ENCODE measurements around a stretch of chr18.

- PRO-cap, 7 experiments: no peak in any of the 7 experiments
Measured at GRCh38 chr18:170271-170999, 12.1 kb downstream of the USP14 start.

DNA sequence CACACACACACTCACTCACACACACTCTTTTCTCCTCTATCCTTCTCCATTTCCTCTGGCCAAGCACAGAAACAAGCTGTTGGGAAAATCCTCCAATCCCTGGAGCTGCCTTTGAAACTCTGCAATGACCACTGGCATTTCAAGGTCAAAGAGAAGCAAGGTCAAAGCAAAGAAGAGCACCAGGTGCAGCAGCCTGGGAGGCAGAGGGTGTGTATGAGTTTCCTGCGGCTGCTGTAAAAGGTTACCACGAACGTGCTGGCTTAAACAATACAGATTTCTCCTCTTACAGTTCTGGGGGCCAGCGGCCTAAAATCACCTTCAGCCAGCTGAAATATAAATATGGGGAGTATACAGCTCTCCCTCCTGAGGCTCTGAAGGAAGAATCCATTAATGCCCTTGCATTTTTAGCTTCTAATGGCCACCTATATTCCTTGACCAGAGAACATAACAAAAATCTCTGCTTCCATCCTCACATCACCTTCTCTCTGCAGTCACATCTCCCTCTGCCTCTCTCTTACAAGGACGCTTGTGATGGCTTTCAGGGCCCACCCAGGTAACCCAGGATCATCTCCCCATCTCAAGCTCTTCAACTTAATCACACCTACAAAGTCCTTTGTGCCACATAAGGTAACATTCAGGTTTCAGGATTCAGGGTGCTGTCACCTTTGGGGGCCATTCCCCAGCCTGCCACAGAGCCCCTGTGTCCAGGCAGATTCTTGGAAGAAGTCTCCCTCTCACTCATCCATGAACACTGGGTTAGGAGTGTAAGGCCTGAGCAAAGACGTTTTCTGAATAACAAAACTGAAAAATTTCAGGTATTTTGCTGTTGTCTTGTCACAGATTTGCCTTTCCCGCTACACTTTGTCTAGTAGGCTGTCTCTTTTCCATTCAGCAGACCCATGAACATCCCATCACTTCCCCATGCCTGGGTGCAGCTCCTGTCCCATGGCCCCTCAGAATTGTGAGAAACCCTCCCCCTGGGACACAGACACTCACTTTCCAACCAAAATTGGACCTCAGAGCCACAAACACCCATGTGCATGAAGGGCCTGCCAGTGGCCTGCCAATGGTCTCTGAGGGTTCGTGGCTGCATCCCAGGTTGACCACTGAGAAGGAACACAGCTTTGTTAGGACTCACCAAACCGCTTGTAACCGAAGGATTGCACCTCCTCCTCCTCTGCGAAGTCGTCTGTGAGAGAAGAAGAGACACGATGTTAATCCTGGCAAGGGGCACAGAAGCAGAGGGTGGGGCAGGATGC is 20.5 kb downstream of the COLEC12 start:
- PRO-cap, 7 experiments: no peak in any of the 7 experiments

DNA sequence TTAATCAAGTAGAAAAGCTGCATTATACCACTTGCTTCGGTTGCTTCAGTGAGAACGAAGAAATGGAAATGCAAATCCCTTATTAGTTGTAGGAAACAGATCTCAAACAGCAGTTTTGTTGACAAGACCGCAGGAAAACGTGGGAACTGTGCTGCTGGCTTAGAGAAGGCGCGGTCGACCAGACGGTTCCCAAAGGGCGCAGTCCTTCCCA is 315 bp upstream of the TYMS start:
- PRO-cap, 7 experiments: no peak in any of the 7 experiments

- PRO-cap, 7 experiments: no peak in any of the 7 experiments
Measured at GRCh38 chr18:661931-662543, 4.6 kb downstream of the TYMS start.

- PRO-cap, 7 experiments: no peak in any of the 7 experiments
Measured at GRCh38 chr18:713044-713528, 656 bp upstream of the ENOSF1 start.

DNA sequence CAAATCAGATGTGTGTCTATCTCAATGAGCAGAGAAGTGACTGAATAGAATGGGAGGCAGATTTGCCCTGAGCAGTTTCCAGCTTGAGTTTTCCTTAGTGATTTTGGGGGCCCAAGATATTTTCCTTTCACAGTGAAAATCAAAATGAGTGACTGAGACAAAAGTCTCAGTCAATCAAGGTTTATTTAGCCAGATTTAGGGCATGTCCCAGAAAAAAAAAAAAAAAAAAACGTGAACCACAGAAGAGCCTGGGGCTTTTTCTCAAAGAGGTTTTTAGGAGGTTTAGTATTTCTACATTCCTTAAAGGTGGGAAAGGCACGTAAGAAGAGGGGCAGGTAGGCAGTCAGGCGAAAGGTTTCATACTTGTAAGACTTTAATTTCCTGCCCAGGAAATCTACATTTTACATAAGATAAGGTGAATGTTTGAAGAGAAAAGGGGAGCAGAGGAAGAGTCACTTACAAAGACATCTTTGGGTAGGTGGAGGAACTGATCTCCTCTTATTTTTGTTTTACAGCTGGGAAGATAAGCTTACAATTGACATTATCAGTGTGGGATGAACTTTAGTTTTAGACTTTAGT is 514.7 kb downstream of the METTL4 start:
- PRO-cap, 7 experiments: no peak in any of the 7 experiments

DNA sequence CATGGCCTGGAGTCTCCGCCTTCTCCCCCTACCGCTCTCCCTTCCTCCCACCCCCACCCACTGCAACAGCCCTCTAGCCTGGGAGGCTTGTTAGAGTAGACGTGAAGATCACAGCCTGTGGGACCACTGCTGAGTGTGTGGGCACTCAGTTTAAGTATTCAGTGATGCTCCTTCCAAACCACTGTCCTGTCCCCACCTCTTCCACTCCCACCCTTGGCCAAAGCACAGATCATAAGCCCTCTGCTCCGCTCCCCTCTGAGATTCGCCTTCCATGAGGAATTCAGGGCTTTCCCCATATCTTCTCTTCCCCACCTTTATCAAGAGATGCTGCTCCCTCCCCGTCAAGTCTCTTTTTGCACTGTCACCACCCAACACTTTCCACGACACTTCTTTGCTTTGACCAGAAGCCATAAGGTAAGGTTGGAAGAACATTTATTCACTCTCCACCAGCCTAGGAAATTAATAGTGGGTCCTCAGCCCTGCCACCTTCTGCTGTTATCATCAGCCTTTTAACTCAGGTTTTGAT is 1.8 kb downstream of the METTL4 start:
- PRO-cap, 7 experiments: no peak in any of the 7 experiments

DNA sequence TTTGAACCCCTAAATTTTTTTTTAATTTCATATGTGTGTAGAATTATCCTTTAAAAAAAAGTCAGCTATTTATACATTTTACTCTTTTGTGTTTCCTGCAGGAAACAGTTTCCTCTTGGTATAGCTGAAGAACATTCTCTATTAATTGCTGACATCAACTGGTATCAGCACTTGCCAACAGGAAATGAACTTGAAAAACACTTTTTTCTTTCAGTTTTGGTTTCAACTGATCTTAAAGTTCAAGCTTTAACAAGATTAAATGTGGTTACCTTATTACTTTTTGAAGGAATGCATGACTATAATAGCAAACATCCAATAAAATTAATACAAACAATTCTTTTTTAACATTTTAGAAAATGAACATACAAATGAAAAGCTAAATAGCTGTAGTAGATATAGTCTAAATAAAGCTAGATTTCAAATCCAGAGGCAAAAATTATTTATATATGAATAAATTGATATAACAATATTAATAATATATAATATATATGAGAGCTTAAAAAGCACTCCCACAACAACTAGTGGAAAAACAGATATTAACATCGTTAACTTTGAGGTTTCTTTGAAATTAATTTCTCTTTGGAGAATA is 34.4 kb downstream of the NDC80 start:
- PRO-cap, 7 experiments: no peak in any of the 7 experiments

GRCh38 chr18:2657192-2657498 is 1.6 kb downstream of the SMCHD1 start:
- PRO-cap, 7 experiments: peak in 2 of 7 experiments; most common plus-strand start chr18:2657229 (in 1)

GRCh38 chr18:2673180-2673454 is 17.6 kb downstream of the SMCHD1 start:
- PRO-cap, 7 experiments: no peak in any of the 7 experiments

DNA sequence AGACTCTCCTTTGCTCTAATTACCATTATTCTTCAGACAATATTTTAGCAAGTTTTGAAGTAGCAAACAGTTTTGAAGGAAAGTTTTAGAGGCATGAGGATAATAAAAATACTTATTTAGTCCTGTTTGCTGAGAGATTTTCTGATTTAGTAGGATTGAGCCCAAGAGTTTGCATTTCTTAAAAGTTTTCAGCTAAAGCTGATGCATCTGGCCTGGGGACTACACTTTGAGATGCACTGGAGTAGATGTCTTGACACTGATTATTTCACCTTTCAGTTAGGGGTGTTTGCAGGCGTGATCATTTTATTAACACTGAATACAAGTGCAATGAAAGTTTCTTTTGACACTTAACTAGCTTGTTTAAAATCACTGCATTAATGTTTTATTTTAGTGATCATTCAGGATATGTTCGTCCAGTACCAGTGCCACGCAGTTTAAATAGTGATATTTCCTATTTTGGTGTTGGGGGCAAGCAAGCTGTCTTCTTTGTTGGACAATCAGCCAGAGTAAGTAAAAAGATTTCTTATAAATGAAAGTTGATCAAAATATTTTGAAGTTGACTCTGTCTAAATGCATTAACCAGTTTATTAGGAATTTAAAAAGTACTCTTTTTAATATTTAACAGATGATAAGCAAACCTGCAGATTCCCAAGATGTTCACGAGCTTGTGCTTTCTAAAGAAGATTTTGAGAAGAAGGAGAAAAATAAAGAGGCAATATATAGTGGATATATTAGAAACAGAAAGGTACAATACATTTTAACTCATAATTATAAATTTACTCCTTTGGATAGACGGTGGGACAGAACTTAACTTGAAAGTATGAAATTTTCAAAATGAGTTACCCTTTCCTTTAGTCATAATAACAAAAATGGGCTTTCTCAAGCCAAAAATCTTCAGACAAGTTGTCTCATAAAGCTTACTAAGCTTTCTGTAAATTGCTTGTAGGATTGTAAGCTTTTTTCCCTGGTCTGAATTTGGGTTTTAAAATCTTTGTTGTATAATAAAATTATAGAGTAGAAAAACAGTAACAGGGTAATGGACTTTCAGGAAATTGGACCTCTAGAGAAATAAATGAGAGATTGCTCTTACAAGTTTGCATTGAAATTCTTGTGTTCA is 32.8 kb downstream of the SMCHD1 start:
- PRO-cap, 7 experiments: peak in 1 of 7 experiments; most common plus-strand start position 1,024 of the sequence (in 1)

GRCh38 chr18:2705390-2706045 is 50.0 kb downstream of the SMCHD1 start:
- PRO-cap, 7 experiments: no peak in any of the 7 experiments

DNA sequence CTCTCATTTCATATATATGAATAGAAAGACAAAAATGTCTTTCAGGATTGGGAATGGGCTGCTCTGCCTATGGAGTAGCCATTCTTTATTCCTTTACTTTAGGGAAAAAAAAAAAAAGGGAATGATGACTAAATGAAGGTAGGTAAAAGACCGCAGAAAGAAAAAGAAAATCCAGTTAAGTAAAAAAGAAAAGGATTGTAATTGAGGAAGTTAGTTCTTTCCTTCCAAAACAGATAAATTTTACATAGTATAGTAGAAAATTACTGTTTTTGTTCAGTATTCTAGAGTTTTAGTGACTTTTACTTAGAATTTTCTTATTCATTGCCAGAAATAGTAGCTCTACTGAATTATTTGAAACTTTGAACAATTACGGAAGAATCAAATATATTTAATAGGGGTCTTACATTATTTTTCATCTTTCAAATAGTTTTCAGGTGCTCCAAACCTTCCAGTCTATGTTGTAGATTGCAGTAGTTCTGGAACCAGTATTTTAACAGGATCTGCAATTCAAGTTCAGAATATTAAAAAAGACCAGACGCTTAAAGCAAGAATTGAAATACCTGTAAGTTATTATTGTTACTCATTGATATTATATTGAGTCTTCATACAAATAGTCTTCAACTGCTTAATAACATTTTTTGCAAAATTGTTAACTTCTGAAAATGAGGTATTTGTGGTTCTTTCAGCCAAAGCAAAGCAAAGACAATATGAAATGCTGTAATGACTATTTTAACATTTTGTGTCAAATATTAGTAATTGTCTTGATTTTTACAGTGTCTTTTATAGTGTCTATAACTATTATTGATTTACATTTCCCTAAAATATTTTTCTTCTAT is 73.5 kb downstream of the SMCHD1 start:
- PRO-cap, 7 experiments: no peak in any of the 7 experiments

DNA sequence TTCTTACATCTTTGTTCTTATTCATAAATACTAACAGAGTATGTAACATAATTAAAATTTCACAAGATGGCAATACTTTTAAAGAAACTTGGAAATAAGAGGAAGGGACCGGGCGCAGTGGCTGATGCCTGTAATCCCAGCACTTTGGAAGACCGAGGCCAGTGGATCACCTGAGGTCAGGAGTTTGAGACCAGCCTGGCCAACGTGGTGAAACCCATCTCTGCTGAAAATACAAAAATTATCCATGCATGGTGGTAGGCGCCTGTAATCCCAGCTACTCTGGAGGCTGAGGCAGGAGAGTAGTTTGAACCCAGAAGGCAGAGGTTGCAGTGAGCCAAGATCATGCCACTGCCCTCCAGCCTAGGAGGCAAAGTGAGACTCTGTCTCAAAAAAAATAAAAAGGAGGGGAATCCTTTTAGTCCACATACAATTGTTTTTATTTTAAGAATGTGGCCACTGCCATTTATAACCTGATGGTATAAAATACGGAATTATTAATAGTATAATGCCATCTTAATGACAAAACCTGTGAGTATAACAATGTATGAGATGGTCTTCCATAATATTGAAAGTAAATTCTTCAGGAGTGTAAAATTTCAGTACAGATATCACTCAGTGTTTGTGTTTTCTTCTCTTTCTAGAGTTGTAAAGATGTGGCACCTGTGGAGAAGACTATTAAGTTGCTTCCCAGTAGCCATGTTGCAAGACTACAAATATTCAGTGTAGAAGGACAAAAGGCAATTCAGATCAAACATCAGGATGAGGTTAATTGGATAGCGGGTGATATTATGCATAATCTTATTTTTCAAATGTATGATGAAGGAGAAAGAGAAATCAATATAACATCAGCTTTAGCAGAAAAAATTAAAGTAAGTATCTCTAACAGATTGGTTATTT is 76.3 kb downstream of the SMCHD1 start:
- PRO-cap, 7 experiments: no peak in any of the 7 experiments

- PRO-cap, 7 experiments: no peak in any of the 7 experiments
Measured at GRCh38 chr18:2735066-2735402, 79.5 kb downstream of the SMCHD1 start.

DNA sequence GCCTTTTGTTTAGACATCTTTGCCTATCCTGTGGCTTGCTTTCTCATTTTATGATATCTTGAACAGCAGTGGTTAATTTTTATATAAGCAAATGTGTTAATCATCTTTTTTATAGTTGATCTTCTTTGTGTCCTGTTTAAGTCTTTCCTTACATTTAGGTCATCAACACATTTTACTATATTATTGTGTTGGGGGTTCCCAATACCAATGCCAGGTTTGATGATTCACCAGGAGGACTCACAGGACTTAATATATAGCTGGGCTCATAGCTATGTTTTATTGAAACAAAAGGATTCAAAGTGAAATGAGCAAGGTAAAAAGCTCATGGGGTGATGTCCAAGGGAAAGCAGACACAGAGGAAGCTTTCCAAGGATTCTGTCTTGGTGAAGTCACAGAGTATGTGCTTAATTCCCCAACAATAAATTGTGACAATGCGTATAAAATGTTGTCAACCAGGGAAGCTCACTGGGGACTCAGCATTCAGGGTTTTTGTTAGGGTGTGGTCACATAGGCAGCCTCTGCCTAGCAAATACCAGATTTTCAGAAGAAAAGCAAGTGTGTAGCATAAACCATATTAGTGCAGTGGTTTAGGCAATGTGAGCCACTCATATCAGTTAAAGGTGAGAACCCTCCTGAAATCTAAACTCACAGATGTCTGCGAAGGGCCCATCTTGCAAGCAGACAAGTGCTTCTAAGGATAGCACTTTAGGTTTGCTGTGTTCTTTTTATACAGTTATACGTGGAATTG is 92.6 kb upstream of the EMILIN2 start:
- PRO-cap, 7 experiments: peak in 1 of 7 experiments; most common plus-strand start position 486 of the sequence (in 1)

GRCh38 chr18:2802417-2802974 is 44.3 kb upstream of the EMILIN2 start:
- PRO-cap, 7 experiments: no peak in any of the 7 experiments

GRCh38 chr18:2891778-2892282 is 45.0 kb downstream of the EMILIN2 start:
- PRO-cap, 7 experiments: peak in 3 of 7 experiments; most common plus-strand start chr18:2892018 (in 1); most common minus-strand start chr18:2891888 (in 1)

- PRO-cap, 7 experiments: no peak in any of the 7 experiments
Measured at GRCh38 chr18:2947695-2948008, 65.3 kb downstream of the LPIN2 start.

- PRO-cap, 7 experiments: peak in 7 of 7 experiments; most common plus-strand start chr18:3012735 (in 5); most common minus-strand start chr18:3012450 (in 1)
Measured at GRCh38 chr18:3012219-3012971, 549 bp downstream of the LPIN2 start.

Measured in T-cell (primary cell).